ENCODE data around the gene AGMO.

DNA sequence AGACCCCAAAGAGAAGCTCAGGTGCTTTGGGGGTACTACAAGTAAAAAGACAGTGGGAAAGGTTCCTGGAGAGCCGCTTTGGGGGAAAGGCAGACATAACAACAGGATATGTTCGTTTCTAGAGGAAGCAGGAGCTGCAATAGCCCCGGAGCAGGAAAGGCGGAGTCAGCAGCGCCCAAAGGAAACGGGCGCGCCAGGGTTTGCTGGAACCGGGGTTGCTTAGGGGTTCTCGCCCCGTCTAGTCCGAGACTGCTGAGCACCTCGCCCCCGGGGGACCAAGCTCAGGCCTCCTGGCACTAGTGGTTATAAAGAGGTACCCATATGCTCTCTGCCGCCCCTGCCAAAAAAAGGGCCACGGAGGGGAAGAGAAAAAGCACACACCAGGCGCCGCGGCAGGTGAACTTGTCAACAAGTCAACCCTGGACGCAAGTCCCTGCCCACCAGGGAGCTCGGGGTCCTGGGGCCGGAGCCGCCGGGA lies 672 bp downstream of the ICA1 start:
- PRO-cap: bidirectional peak, plus-strand start at position 168 of the sequence, minus-strand start at position 141 of the sequence
- RRBS: 1% methylated on average over 13 of the region's 24 CpGs

DNA sequence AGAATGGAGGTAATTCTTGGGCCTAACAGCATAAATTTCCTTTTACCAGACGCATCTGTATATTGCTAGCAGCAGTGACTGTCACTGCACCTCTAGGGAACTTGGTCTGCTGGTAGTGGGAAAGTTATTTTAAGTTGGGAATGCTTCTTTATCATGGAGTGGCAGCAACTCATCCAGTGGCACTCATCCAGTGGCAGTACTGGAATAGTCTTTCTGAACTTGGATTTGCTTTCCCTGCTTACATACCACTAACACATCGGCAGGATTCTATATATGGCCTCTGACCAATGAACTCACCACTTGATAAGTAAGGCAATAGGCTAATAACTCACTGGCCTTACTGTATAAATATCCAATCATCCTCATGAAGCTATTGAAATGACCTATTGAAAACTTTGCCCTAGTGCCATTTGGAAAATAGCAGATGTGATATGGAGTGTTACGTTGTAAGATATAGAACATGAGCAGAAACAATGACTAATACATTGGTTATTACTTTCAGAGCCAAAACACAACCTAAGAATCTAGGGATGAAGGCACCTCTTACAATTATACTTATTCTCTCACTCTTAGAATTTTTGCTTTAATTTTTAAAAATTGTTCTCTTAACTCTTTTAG lies 22.1 kb upstream of the ICA1 start:
- PRO-cap: no peak
- RRBS: no CpG with 5 or more reads among the region's 3 CpGs

GRCh38 chr7:9872357-9872716 lies 1067.6 kb downstream of the NDUFA4 start:
- PRO-cap: no peak
- RRBS: no CpG with 5 or more reads among the region's 11 CpGs

- PRO-cap: no peak
- RRBS: no CpG with 5 or more reads among the region's 12 CpGs
Observed at GRCh38 chr7:10981931-10983320, 8.8 kb downstream of the PHF14 start.

DNA sequence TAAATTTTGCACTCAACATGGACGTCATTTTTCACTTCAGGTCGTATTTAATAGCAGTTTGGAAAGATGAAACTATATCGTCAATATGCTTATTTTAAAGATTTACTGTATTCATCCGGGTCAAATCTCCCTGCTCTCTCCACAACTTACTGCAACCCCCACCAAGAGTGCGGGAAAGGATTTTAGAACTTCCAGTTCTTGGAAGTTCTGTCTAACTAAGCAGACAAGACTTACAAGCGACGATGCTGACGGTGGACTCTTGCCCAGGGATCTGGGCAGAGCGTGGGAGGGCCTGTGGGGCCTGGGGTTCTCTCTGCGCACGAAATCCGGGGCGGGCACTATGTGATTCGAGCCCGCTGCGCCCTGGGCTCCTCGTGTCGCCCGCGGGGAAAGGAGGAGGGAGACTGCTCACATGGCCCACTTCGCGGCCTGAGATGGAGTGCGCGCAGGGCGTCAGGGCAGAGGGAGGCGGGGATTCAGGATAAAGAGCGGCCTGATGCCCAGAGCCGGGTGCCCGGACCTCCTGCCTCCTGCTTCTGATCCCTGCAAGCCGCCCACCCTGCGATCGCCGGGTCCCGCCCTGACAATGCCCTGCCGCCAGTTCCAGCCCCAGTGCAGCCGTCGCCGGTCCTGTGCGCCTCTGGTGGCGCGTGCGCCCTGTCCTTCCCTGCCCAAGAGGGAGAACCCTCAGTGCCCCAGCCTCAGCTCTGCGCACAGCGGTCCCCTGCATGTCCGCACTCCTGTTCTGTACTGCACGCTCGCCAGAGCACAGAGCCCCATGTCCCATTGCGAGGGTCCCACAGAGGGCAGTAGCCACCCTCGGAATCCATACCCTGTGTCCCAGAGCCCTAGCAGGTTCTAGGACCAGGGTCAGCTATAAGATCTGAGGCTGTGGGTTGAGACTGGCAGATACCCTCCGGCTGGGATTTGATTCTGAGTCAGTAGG lies 99.5 kb upstream of the TMEM106B start:
- PRO-cap: no peak
- RRBS: 64% methylated on average over 10 of the region's 50 CpGs

- PRO-cap: no peak
- RRBS: no CpG with 5 or more reads among the region's 15 CpGs
Observed at GRCh38 chr7:12210429-12210859, 650 bp upstream of the TMEM106B start.

GRCh38 chr7:12689022-12689817 lies 1.8 kb downstream of the ARL4A start:
- PRO-cap: no peak
- RRBS: no CpG with 5 or more reads among the region's 6 CpGs

DNA sequence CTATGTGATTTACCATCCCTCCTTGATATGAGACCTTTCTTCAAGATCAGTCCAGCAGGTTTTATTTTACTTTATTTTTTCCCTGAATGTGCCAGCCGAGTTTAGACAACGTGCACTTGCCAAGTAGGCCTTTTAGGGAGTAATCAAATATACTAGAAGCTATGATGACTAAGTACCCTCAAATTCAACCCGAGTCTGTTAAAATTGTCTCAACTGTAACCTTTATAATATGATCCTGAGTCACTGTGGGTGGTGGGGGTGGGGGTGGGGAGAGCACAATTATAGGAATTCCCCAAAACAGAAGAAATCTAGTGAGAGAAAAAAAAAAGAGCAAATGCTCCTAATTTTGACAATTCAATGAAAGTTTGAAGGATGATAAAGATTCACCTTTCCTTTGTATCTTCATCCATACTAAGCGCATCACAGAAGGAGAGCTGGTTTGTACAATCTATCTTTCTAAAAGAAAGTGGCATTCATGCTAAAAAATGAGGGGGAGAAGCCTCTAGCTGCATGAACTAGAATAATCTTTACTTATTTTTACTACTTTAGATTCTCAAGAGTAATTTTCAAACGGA lies 32.2 kb downstream of the ARL4A start:
- PRO-cap: bidirectional peak, plus-strand start at position 182 of the sequence, minus-strand start at position 141 of the sequence; bidirectional peak, plus-strand start at position 225 of the sequence, minus-strand start at position 197 of the sequence
- RRBS: no CpG with 5 or more reads among the region's 5 CpGs

DNA sequence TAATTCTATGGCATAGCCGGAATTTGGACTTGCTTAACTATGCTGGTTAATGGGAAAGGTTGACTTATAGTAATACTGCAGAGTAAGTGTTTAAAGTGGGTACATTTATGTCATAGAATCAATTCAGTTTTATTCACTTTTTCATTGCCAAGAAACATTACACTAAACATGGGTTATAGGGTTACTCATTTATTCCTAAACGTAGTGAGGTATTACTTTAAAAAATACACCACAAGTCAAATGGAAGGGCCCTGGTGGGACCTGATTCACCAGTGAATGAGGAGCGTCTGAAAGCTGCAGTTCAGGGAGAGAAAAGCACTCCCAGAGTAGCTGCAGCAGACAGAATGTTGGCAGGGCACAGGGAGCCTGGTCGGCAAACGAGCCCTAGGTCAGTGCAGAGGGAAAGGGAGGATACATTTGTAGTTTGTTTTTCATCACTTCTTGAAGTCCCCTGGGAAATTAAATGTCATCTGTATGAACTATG lies 361.6 kb upstream of the ETV1 start:
- PRO-cap: no peak
- RRBS: no CpG with 5 or more reads among the region's 5 CpGs

DNA sequence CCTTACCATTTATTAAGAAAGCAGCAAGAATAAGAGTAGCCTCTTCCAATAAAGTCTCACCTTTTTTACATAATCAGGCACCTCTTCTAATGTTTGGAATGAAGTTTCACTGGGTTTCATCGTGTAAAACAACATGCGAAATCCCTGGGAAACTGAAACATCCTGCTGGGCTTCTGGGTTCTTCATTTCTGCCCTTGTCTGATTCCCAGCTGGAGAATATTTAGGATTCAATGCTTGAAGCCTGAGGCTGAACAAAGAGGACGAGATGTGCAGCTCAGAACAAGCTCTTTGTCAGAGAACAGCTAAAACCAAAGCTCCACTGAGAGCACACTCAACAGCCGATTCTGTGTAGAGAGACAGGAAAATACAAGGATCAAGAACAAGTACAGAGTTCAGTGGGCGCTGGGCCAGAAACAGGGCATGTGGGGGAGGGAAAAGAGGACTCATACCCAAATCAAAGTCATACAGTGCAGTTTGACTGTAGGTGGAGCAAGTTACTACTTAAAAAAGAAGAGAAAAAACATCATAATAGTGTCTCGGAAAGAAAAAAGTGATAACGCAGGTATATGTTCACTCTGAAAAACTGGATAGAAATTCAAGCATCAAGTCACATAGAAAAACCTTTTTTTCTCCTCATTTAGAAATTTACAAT lies at the start of gene AGMO:
Gene AGMO, minus strand, starts transcription at position 356 of the 652 bp plus-strand sequence.
- PRO-cap: no peak
- RRBS: no CpG with 5 or more reads among the region's 7 CpGs

DNA sequence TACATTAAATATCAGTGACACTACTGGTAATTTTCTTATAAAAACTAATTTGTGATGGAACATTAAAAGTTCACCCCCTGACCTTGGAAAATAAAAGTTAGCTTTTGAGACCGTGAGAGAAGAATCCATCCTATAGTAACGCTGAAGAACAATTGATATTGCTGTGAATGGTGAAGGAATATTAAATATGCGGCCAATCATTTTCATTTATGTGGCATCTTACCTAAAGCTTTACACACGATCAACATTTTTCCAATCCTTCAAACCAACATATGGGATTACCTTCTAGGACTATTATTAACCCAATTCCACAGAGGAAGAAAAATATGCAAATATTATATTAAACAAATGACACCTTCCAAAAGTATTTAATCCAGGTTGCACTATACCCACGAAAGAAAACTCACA lies 2.1 kb downstream of the MEOX2 start:
- PRO-cap: no peak
- RRBS: no CpG with 5 or more reads among the region's 5 CpGs

- PRO-cap: no peak
- RRBS: no CpG with 5 or more reads among the region's 3 CpGs
Observed at GRCh38 chr7:15688873-15689442, 2.5 kb upstream of the MEOX2 start.

GRCh38 chr7:16648409-16648945 lies 2.5 kb downstream of the BZW2 start:
- PRO-cap: no peak
- RRBS: no CpG with 5 or more reads among the region's 1 CpG

GRCh38 chr7:16982639-16983099 lies 100.9 kb upstream of the AGR3 start:
- PRO-cap: unidirectional peak, minus-strand start at chr7:16982888
- RRBS: no CpG with 5 or more reads among the region's 3 CpGs

DNA sequence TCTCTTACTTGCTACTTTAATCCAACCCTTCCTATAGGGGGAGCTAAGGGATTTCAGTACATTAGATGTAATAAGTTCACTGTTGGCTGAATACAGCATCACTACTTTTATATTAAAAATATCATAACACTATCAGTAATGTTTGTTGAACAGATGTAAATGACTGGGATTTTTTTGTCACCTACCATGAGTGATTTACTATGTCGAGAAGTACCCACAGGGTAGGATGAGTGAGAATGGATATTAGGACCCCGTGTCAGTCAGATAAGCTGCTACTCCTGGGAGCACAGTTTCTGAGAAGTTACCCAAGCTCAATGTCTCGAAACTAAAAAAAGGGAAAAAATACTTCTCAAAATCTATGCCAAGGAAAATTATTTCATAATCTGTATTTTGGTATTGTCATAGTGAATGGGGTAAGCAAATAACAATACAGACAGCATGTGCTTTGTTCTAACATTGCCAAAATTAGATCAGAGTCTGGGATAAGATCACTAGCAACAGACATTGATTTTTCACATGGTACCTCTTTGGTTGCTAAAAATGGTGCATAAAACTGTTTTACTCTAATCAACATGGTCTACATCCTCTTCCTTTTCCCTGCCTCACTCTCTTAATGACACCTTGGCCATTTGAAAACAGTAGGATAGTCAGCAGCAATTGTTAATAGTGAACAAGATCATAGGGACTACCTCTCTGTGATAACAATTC lies 127.6 kb upstream of the AGR3 start:
- PRO-cap: no peak
- RRBS: no CpG with 5 or more reads among the region's 3 CpGs

GRCh38 chr7:17276361-17276735 lies 22.1 kb upstream of the AHR start:
- PRO-cap: bidirectional peak, plus-strand start at chr7:17276542, minus-strand start at chr7:17276190
- RRBS: no CpG with 5 or more reads among the region's 2 CpGs

DNA sequence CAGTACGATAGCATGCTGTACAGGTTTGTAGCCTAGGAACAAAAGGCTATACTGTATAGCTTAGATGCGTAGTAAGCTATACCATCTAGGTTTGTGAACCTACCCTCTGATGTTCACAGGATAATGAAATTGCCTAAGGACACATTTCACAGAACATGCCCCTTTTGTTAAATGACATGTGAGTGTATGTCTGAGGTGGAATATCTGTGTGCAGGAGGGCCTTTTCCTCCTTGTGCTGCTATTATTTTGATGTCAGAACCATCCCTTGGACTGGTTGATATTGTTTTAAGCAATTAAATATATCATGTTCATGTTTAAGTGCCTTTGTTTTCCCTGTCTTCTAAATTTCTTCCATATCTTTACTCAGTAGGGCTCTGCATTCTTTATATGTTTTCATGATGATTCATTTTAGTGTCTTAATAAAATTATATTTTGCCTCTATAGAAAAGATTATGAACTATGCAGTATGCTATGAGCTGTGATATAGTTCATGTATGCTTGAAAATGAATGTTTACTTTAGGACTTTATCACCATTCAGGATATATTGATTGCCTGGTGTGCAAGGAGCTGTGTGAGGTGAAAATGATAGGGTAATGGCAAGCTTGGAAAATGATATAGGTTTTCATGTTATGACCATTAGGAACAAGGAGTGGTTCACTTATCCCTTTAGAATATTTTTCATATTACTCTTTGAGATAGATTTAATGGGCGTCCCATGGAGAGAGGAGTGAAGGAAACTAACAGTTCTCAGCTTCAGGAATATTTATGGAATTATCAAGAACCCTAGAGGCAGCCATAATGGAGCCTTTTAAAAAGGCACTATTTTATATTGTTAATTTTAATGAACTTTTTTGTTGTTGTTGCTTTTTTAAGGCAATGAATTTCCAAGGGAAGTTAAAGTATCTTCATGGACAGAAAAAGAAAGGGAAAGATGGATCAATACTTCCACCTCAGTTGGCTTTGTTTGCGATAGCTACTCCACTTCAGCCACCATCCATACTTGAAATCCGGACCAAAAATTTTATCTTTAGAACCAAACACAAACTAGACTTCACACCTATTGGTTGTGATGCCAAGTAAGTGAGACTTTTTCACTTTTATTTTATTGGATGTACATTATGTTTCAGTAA lies 35.0 kb downstream of the AHR start:
- PRO-cap: no peak
- RRBS: no CpG with 5 or more reads among the region's 5 CpGs

GRCh38 chr7:17370122-17370437 lies 71.6 kb downstream of the AHR start:
- PRO-cap: bidirectional peak, plus-strand start at chr7:17370339, minus-strand start at chr7:17370186
- RRBS: no CpG with 5 or more reads among the region's 5 CpGs

GRCh38 chr7:17507935-17508192 lies 209.4 kb downstream of the AHR start:
- PRO-cap: no peak
- RRBS: no CpG with 5 or more reads among the region's 4 CpGs

GRCh38 chr7:17618329-17619103 lies 320.1 kb downstream of the AHR start:
- PRO-cap: no peak
- RRBS: no CpG with 5 or more reads among the region's 7 CpGs